Fibroblast of the aortic adventitia (primary cell): ENCODE measurements around a stretch of chr2.

GRCh38 chr2:27373052-27373435, 2.6 kb downstream of the SNX17 start:
- CAGE, long polyA plus RNA = no peak

DNA sequence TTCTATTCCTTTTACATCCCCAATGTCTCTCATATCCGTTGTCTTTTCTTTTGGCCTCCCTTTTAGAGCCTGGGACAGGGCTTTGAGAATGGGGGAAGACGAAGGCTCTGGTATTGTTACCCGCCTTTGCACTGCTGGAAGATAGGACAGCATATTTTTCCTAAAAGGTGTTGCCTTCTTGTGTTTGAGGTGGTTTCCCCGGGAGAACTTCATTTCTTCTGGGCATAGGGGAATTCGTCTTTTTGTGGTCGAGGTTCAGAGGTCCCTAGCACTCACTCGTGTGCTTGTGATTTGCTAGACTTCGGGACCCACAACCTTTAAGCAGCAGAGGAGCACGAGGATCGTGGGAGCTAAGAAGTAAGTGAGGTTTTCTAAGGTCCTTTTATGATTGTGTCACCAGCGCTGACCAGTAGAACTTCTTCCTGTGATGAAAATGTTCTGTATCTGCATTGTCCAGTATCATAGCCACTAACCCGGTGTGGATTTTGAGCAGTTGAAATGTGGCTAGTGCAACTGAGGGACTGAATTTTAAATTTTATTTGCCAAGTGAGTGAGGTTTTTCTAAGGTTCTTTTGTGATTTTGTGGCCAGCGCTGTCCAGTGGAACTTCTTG, 624 bp downstream of the ZNF512 start:
- CAGE, long polyA plus RNA = no peak

DNA sequence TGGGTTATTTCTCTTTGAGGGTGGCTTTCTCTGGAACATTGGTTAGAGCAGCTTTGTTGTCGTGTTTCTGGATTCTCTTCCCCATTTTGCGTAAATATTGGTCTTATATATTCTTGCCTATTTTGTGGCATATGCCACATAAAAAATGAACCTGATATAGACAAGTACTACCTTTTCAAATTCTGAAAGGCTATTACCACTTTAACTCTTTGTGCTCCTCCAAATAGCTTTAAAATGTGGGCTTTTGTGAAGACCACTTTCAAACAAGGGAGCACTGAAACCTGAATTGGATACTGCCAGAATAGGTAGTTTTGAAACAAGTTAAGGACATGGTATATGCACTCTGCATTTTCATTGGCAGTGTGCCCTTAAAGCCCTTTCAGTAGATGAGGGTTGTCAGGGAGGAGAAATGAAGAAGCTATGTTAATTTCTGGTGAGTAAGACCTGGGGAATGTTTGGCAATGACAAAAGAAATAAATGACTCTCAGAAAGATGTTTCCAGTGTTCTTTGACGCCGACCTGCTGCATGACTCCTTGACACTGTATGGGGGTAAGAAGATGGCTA, 6.1 kb downstream of the CCDC121 start:
- CAGE, long polyA plus RNA = no peak

DNA sequence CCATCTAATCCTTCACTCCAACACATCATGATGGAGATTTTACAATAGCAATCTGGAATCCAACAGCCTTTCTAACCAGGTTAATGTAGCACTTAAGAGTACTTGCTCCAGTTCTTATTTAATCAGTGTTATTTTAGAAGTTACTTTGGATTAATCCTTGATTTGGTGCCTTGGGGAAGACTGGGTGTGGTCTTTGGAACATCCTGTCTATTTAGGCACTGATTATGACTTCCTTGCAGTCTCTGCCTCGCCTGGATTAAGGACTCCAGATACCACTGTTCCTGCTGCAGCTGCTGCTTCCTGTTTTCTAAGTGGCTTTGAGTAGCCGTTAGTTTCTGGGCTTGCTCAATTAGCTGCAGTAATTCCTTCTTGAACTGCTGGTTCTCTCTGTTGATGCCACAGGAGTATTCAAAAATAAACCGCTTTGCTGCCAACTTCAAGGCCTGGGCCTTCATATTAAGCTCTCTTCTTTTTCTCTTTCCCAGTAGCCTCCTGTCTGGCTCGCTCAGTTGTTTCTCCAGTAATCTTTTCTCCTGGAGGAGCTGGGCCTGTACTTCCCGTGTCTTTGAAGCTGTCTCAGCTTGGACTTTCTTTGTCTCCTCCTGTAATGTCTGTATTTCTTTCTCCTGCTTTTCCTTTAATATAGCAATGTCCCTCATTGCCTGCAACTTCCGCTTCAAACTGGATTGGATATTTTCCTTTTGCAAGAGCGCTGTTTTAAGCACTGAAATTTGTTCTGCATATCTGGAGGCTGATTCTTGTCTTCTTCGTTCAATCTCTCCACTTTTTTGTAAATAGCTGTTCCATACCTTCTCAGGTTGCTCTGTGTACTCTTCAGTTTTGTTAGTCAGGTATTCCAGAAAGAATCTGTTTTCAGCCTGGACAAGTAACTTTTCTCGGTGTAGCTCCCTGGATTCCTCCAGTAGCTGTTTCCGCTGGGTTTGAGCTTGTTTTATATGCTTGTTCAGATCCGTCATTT, 1.7 kb downstream of the CCDC121 start:
- CAGE, long polyA plus RNA = no peak

DNA sequence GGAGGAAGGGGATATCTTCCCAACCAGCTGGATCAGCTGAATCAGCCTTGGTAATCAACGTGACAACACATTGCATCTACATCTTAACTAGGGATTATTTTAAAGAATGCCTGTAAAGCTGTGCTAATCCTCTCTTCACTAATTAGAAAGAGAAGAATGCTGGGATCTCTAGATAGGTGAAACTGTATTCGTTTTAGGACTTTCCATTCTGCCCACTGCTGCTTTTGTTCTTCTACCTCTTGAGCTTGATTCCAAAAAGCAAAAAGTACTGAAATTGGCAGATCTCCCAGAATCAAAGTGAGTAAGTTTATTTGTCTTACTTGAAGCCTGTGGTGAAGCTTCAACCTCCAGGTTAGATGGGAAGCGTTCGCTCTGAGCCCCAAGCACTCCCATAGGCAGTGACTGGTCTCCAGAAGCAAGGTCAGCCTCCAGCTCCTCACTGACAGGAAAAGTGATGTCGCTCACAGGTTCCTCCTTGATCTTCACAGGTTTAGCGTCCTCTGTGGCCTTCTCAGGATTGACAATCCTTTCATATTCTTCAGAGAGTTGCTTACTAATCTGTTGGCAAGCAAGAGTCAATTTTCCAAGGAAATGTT, 8.3 kb downstream of the SUPT7L start:
- CAGE, long polyA plus RNA = no peak

DNA sequence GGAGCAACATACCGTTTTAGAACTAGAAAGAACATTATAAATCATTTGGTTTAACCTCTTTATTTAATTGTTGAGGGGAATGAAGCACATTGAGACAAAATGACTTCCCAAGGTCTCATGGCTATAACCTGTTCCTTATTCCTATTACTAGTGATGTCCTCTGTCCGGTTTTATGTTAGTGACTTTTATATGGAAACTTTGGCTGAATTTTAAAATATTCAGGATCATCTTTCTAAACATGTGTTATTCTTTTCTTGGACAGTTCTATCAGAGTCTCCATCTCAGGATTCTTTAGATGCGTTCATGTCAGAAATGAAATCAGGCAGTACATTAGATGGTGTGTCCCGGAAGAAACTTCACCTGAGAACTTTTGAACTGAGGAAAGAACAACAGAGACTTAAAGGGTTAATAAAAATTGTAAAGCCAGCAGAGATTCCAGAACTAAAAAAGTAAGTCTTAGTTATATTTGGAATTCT, 13.8 kb downstream of the SLC4A1AP start:
- CAGE, long polyA plus RNA = no peak

DNA sequence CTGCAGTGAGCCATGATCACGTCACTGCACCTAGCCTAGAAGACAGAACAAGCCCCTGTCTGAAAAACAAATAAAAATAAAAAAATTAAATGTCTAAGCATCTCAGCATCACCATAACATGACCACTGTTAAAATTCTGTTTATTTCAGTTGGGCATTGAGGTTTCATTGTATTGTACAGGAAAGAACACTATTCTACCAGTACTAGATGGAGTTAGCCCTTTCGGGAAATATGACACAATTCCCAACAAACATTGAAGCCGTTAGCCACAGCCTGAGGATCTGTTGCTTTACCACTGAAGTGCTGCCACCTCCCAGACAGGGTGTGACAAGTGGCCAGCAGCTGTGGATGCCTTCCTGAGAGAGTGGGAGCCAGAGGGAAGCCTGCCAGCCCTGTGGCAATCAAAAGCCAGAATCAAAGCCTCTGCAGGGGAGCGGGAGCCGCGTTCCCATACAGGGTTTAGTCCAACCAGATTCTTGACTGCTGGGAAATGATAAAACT, 37.9 kb downstream of the SLC4A1AP start:
- CAGE, long polyA plus RNA = no peak

- CAGE, long polyA plus RNA = no peak
Measured at GRCh38 chr2:27724237-27724580, 47.3 kb upstream of the MRPL33 start.

DNA sequence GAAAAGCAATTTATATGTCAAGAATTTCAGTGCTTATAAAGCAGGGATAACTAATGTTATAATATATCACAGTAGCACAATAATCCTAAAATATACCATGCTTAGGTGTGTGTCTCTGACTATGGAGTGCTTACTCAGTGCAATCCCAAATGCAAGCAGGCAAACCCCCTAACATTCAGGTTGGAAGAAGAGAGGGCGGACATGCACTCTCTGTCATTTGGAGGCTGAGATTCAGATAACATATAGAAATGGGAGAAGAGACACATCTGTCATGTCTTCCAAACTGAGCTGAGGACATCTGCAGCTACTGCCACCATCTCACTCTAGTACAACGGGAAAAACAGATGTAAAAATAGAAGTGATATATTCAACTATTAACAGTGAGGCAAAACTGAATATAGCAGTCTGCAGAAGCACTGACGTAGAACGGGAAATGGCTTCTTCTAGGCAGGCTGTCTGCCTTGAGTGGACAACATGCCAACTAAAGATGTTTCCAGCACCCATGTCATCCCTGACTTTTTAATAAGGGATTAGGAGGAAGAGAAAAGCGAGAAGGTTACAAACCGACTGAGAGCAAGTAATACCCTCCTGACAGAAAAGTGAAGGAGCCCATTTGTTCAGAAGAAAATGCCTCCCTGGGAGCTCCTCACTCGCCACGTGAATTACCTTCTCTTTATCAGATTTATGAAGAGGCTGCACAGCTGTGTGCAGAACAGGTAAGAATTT, 51.6 kb downstream of the MRPL33 start:
- CAGE, long polyA plus RNA = no peak

DNA sequence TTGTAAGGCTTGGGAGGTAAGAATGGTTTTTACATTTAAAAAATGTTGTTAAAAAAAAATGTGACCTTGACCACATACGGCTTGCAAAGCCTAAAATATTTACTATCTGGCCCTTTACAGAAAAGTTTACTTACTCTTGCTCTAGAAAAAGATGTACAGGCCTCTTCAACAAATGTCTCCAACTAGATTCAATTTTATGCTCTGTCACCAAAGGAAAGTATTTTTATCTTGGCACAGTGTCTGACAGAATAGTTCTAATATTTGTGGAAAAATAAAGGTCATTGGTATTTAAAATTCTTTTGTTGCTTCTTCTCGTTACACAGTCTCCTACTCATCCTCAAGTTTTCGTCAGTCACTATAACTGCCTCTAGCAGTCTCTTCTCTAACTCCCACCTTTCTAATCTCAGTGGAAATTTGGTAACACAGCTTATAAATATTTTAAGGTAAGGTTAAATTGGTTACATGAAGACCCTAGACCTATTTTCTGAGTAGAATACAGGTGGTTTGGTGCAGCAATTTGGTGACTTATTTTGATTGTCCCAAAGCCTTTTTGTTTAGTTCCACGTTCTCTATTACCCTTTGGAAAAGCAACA, 1.4 kb downstream of the RBKS start:
- CAGE, long polyA plus RNA = no peak

DNA sequence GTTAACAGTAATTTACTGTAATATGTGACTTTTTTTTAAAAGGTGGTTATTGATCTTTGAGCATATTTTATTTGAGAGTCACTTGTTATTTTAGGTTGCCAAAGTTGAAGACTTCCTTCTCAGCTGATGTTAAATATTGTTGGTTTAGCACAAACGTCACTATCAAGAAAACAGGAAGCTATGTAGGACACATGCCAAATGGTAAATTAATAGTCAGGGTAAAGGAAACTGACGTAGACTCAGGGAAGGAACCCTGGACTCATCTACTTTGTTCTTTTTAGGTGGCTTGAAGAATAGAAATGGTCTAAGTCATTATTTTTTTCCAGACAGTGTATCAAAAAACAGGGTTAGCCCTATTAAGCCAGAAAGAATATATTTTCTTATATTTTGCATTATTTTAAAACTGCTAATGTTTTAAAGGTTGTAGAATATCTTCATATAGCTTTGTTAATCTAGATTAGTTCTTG, 30.0 kb downstream of the BABAM2 start:
- CAGE, long polyA plus RNA = no peak

- CAGE, long polyA plus RNA = no peak
Measured at GRCh38 chr2:27954788-27955478, 64.4 kb downstream of the BABAM2 start.

DNA sequence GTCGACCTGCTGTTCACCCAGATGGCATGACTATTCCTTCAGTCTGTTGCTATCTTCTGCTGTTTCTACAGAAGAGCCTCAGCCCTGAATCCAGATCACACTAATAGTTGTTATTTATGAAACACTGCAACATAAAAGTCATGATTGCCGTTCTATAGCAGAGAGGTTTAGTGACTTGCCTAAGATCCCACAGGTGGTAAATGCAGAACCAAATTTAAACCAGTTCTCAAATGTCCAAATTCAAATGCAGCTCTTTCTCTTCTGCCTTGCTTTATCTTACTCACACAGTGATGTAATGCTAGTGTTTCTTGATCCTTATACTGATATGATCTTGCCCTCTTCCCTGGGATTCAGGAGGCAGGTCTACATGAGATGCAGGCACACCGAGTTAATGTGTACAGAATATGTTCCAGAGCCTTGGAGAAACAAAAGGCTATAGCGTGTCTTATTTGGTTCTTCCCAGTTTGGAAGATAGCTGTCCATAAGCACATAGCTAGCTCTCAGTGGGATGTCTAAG, 122.0 kb upstream of the FOSL2 start:
- CAGE, long polyA plus RNA = no peak

DNA sequence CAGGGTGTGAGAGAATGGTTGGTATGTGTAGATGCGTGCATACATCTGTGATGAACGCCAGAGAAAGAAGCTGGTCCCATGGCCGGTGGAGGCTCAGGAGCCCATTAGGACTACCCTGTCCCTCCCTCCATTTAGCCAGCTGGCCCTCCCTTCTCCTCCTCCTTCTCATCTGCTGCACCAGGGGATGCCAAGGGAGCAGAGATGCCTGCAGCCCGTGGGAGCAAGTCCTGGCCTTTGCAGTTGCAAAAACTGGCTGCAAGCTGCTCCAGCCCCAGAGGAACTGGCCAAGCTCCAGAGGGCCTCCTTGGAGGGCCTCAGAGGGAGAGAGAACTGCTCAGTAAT, 65.6 kb upstream of the FOSL2 start:
- CAGE, long polyA plus RNA = no peak

DNA sequence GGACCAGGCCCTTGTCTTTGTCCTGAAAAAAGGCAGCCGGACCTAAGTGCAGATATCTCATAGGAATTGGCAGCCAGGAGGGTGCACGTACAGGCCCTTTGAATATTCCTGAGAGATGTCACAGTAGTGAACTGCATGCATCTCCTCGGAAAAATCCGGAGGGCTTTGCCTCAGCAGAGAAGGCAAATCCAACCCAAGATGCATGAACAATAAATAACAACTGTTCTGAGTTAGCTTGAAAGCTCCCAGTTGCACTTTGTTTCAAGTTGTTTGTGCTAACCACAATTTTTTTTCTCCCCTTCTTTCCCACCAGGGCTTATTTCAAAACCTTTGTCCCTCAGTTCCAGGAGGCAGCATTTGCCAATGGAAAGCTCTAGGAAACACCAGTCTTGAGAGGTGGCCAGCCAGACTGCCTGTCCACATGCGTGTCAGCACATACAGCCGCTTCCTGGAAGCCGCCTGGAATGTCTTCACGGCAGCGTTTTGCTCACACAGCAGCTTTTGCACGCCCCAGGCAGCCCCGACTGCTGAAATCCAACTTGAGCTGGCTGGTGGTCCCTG, 54.4 kb upstream of the FOSL2 start:
- CAGE, long polyA plus RNA = no peak

- CAGE, long polyA plus RNA = no peak
Measured at GRCh38 chr2:28377776-28378650, 14.6 kb upstream of the FOSL2 start.

- CAGE, long polyA plus RNA = no peak
Measured at GRCh38 chr2:28397803-28398129, 5.1 kb downstream of the FOSL2 start.

GRCh38 chr2:28403606-28404081, 11.0 kb downstream of the FOSL2 start:
- CAGE, long polyA plus RNA = no peak

DNA sequence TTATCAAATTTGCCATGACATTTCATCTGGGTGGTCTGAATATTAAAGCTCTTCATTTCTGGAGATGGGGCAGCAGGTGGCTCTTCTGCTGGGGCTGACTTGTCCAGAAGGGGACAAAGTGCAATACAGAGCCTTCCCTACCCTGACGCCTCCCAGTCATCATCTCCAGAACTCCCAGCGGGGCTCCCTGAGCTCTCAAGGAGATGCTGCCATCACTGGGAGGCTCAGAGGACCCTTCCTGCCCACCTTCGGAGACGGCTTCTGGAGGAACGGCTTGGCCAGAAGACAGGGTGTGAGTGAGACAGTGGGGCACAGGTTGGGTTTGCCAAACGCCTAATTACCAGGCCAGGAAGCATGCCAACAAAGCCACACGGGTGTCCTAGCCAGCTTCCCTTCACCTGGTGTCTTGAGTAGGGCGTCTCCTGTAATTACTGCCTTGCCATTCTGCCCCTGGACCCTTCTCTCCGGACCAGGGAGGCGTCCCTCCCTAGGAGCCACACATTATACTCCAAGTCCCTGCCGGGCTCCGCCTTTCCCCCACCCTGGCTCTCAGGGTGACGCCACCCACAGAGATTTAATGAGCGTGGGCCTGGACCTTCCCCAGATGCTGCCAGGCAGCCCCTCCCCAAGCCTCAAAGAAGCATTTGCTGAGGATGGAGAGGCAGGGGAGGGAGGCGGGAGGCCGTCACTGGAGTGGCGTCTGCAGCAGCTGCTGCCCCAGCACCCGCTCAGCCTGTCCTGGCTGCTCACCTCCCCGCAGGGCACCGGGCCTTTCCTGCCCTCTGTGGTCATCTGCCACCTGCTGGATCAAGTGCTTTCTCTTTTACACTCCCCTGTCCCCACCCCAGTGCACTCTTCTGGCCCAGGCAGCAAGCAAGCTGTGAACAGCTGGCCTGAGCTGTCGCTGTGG, 20.5 kb downstream of the FOSL2 start:
- CAGE, long polyA plus RNA = no peak

- CAGE, long polyA plus RNA = no peak
Measured at GRCh38 chr2:28603341-28603708, 107.5 kb downstream of the PLB1 start.